Foreskin keratinocyte (primary cell): Measurements from ENCODE around the genes ZFC3H1 and TPH2.

GRCh38 chr12:71163193-71163801, 5.5 kb upstream of the TSPAN8 start:
- RAMPAGE, total RNA, result no peak

- RAMPAGE, total RNA, result no peak
Measured at GRCh38 chr12:71214437-71214975, 56.7 kb upstream of the TSPAN8 start.

DNA sequence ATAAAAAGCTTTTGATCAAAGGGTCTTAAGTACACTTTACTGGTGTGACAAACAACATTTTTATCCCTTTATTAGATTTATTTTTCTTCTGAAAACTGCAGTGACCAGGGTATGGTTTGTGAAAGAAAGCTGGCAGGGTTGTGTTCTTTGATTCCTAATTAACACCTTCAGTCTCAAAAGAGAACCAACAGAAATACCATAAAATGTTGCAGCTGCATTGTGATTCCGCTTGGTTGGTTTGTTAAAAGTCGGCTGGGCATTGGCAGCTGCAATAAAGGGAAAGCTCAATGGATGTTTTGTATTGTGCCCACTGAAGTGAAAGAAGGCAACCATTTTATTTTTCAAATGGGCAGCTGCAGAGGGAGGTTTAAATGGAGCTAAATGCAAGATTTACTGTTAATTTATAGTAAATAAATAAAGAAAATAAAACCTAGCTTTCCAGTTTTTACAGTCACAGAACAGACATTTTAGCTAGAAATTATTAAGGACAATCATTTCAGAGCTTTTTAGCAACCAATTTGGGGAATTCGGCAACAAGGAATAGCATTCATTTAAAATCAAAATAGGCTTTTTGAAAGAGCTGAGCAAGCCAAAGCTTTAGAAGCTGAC, 16.8 kb downstream of the LGR5 start:
- RAMPAGE, total RNA, result no peak

- RAMPAGE, total RNA, result no peak
Measured at GRCh38 chr12:71475175-71475633, 35.6 kb downstream of the LGR5 start.

DNA sequence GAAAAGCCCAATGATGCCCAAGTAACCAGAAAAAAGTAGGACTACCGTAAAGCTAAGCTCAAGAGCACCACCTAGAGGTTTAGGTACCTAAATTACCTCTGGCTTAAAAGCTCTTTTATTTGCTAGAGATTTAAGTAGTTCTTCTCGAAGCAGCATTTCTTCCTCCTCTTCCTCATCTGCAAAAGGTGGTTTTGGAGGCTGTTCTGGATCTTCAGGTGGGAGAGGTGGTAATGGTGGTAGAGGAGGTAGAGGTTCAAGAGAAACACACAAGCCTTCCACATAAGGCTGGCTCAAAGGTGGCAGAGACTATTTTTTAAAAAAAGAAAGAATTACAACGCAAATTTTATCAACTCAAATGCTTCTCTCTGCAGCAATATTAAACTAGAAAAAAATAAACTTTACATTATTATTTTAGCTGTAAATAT, 26.9 kb downstream of the ZFC3H1 start:
- RAMPAGE, total RNA, result no peak

DNA sequence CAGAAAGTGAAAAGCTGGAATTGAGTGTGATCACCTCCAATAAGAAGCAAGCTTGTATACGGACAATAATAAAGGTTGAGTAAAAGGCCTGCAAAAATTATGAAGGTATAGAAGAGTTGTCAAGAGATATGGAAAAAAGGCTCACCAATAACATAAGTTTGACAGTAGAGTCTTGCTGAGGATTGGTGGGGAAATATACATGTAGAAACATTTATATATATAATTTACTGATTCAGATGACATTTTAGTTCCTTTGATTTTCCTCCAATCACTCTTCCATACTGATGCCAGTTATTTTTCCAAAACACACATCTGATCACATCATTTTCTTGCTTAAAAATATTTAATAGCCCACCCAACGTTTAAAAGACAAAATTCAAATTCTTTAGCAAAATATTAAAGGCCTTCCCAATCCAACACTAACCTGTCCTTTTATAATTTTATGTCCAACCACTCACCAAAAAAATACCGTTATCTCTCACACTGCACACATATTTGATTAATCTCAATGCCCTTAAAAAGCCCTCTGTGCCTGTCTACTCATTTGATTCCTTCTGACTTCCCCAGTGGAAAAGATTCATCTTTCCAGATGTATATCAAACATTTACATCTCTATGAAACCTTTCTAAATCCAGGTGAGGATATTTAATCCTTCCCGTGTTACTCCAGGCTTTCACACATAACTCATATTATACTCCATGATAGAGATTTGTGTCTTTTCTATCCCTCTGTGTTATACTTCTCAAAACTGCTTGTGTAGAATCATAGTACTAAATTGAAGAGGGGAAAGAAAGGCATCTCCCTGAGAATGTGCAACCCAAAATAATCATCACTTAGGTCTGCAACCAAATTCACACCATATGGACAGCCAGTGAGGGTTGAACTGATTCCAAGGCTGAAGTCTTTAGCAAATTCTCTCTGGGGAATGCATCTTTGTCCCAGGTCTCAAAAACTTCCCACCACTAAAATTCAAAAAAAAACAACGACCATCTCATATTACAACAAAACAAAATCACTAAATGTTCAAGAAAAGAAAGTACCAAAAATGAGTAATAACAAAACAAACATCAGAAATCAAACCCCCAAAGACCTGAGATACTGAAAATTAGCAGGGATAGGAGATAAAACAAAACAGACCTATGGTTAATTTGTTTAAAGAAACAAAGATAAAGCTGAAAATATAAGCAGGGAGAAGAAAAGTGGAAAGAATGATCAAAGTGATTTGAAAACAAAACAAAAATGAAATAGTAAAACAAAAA, 11.2 kb downstream of the ZFC3H1 start:
- RAMPAGE, total RNA, result no peak

GRCh38 chr12:71662759-71663691, 623 bp downstream of the ZFC3H1 start:
- RAMPAGE, total RNA, result no peak

- RAMPAGE, total RNA, result no peak
Measured at GRCh38 chr12:71663692-71663916, at the start of gene ZFC3H1. Gene ZFC3H1 (minus strand): TSS chr12:71663848.

GRCh38 chr12:71685222-71685815, 563 bp upstream of the TMEM19 start:
- RAMPAGE, total RNA, result no peak

DNA sequence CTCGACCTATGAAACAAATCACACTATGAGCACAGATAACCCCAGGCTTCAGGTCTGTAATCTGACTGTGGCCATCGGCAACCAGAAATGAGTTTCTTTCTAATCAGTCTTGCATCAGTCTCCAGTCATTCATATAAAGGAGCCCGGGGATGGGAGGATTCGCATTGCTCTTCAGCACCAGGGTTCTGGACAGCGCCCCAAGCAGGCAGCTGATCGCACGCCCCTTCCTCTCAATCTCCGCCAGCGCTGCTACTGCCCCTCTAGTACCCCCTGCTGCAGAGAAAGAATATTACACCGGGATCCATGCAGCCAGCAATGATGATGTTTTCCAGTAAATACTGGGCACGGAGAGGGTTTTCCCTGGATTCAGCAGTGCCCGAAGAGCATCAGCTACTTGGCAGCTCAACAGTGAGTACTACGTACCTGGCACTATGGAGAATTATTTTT, at the start of gene TPH2:
Gene TPH2 (plus strand): TSS at position 162 of the 447 bp plus-strand sequence.
- RAMPAGE, total RNA, result no peak

GRCh38 chr12:72076348-72076613, 137.6 kb downstream of the TPH2 start:
- RAMPAGE, total RNA, result no peak

- RAMPAGE, total RNA, result no peak
Measured at GRCh38 chr12:73725083-73725412, 812.6 kb upstream of the ATXN7L3B start.

- RAMPAGE, total RNA, result no peak
Measured at GRCh38 chr12:74171548-74171902, 366.1 kb upstream of the ATXN7L3B start.

DNA sequence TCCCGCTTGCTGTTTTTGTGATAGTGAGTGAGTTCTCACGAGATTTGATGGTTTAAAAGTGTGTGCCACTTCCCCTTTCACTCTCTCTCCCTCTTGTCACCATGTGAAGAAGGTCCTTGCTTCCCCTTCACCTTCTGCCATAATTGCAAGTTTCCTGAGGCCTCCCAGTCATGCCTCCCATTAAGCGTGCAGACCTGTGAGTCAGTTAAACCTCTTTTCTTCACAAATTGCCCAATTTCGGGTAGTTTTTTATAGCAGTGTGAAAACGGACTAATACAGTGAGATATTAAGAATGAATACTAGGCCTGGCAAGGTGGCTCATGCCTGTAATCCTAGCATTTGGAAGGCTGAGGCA, 2.0 kb upstream of the ATXN7L3B start:
- RAMPAGE, total RNA, result no peak

- RAMPAGE, total RNA, result no peak
Measured at GRCh38 chr12:74586362-74587083, 48.9 kb downstream of the ATXN7L3B start.

DNA sequence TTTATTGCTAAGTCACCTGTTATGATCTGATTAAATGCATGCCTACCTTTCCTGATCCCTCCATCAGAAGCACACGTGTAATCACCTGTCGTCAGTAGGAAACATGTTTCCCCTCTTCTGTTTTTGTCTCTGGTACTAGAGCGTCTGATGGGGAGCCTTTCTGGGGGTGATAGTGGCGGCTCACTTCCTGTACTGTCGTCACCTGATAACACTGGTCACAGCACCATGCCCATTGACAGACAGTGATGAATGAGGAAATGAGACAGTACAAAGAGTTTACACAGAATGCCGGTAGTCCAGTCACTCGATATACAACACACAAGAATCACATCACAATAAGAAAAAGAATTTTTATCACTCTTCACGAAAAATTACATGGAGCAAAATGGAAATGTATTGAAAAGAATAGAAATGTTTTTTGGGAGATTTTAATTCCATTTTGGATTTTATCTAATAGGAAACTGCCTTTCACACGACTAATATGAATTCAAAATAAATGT, 161.5 kb downstream of the KCNC2 start:
- RAMPAGE, total RNA, result no peak

- RAMPAGE, total RNA, result no peak
Measured at GRCh38 chr12:75087385-75087866, 122.2 kb downstream of the KCNC2 start.

DNA sequence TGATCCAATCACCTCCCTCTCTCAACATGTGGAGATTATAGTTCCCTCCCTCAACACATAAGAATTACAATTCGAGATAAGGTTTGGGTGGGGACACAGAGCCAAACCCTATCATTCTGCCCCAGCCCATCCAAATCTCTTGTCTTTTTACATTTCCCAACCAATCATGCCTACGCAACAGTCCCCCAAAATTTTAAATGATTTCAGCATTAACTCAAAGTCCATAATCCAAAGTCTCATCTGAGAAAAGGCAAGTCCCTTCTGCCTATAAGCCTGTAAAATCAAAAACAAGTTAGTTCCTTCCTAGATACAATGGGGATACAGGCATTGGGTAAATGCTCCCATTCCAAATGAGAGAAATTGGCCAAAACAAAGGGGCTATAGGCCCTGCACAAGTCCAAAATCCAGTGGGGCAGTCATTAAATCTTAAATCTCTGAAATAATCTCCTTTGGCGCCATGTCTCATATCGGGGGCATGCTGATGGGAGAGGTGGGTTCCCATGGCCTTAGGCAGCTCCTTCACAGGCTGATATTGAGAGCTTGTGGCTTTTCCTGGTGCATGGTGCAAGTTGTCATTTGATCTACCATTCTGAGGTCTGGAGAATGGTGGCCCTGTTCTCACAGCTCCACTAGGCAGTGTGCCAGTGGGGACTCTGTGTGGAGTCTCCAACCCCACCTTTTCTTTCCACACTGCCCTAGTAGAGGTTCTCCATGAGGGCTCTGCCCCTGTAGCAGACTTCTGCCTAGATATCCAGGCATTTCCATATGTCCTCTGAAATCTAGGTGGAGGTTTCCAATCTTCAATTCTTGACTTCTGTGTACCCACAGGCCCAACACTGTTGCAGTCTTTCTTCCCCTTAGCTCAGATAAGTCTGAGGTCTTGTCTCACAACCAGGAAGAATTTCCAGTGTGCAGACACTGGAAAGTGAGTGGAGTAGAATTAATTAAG, 25.9 kb downstream of the GLIPR1L1 start:
- RAMPAGE, total RNA, result no peak

- RAMPAGE, total RNA, result no peak
Measured at GRCh38 chr12:75479939-75480320, 625 bp upstream of the GLIPR1 start.

DNA sequence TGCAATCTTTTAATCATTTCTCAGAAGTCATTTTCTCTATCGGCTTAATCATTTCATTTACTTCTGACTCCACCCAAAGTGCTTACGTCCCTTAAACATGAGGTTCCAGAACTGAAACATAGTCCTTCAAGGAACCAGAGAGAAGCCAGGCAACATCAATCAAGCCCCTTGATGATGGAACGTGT, 148.7 kb upstream of the KRR1 start:
- RAMPAGE, total RNA, result no peak